Aorta (tissue), 1 donor: Measurements from ENCODE around the genes SERPINI2 and LRRC34.

DNA sequence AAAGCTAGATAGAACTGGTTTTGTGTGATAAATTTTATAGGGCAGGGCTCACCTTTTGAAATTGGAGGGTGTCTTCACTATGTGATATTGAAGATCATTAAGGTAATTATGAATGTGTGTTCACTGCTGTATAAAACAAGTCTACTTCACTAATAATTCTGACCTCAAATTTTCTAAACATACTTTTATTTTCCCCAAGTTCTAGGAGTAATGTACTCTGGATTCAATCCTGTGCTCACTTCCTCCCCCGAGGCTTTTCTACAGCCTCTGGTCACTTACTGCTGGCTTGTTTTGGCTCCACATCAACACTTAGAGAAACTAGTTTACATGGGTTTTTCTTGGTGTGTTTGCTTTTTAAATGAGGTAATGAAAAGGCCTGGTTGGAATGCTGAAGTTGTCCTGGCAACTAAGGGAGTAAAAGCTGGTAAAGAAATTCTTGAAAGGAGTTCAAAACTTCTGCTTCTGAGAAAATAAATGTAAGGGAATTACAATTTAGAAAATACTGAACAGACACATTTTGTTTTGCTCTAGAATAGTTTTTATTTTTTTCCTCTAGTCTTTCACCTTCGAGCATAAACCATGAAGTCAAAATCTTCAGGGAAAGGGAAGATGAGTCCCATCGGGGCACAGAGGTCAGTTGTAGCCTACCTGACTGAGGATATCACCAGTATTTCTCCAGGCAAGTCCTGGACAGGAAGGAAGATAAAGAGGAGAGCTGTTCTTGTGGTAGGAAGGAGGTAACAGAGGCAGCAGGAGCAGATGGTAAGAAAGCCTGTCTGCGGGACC is 44.6 kb upstream of the SPTSSB start:
- PRO-cap, result no peak

GRCh38 chr3:165206660-165207465 is 10.7 kb upstream of the SLITRK3 start:
- PRO-cap, result no peak

- PRO-cap, result no peak
Measured at GRCh38 chr3:165785782-165786529, 51.3 kb downstream of the BCHE start.

DNA sequence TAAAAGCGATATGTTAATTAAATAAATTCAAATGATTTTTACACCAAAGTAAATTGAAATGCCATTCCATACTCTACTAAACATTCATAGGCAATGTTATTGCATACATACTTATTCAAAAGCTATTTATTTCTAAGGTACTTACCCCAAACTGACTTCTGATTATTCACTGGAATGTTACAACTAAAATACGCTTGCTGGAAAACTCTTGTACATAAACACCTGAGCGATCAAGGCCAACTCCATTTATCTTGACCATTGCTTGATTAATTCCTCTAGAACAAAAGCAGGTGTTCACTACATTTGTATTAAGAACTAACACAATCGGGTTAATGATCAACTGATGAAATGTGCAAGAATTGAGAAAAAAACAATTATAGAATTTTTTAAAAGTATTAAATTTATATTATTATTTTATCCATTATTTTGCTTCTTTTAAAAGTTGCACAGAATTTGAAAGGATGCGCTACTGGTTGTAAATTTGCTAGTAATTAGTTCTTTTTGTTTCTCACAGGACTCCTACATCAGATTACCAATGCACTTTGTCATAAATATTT is at the start of gene SERPINI2:
TSS of gene SERPINI2 (minus strand) at position 185 of the 557 bp plus-strand sequence.
- PRO-cap, result no peak

DNA sequence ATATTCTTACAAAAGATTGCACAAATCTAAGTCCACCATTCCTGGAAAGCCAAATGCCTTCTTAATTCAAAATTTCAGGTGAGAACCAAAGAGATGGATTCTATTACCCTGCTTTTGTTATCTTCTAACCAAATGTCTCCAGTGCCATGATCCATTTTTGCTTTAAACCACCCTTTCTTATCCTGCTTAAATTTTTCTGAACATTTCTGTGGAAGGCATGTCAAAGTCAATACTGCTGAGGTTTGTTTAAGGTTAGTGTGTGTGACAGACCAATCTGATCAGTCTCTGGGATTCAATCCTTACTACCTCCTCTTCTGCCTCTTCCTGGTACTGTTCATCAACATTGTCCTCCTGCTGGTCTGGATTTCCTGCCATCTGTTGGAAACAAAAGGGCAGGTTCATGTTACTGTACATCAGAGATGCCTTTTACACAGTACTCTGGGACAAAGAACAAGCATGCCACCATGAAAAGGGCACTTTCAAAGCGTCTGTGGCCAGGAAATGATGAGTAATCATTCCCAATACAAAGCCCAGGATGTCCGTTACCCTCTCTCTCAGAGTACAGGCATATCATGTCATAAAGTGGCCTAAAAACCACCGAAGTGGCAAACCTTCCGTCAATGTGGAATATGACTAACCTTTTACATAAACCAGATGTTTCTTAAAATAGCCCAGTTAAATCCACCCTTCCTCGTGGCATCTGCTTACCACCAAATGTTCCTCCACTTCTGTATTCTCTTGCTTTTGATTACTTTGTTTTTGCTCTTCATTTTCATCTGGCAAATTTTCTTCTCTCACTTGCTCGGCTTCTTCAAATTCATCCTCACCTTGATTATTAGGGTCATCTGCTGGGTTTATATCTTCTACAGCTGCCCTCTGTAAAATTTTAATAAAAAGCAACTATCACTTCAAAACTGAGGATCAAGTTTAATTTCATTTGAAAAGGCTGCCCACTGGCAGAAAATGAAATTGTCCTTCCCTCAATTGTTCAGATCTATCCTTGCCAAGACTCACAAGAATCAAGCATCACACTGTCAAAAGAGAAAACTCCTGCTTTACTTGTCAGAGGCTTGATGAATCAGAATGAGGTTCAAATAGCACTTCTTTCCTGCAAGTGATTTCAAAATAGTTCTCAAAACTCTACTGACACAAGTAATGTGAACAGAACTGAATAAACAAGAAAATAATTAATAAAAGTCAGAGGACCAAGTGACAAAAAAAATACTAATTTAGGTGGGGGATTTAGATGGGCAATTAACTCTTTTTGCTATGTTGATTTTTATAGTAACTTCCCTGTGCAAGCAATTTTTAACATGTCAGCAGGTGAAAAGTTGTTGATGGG is 71.0 kb downstream of the GOLIM4 start:
- PRO-cap, result no peak

GRCh38 chr3:168096254-168096762 is 584 bp upstream of the GOLIM4 start:
- PRO-cap, result unidirectional peak, minus-strand start at chr3:168096536

DNA sequence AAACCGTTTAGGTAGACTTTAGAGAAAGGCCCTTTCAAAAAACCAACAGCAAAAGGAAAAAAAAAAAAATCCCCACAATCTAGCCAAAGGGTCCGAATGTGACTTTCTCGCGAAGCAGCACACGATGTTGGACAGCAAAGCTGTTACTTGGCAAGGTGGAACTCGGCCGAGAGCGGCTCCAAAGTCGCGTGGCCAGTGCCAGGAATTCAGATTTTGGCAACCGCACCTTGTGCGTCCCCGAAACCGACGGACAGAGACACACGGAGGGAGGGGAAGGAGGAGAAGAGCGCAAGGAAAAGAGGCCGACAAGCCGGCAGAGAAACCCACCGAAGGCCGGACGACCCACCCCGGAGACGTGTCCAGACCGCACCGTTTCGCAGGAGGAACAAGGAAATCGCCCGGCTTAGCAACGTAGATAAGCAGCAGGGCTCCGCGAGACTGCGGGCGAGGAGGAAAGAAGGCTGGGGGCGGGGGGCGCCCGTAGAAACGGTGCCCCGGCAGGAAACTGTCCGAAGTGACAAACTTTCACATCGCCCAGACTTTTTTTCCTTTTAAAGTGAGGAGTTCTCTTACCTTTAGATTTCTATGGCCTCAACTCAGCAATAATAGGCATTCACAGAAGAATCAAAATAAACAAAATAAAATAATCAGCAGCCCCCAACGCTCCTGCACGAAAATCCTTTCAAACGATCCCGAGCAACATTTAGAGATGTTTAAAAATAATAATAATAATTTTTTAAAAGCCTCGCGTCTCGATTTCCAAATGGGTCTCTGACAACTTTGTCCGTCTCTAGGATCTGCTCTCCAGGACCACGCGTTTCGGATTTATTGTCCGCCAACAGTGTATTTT is 517.1 kb downstream of the MECOM start:
- PRO-cap, result unidirectional peak, plus-strand start at position 146 of the sequence; unidirectional peak, plus-strand start at position 261 of the sequence; bidirectional peak, plus-strand start at position 483 of the sequence, minus-strand start at position 387 of the sequence

DNA sequence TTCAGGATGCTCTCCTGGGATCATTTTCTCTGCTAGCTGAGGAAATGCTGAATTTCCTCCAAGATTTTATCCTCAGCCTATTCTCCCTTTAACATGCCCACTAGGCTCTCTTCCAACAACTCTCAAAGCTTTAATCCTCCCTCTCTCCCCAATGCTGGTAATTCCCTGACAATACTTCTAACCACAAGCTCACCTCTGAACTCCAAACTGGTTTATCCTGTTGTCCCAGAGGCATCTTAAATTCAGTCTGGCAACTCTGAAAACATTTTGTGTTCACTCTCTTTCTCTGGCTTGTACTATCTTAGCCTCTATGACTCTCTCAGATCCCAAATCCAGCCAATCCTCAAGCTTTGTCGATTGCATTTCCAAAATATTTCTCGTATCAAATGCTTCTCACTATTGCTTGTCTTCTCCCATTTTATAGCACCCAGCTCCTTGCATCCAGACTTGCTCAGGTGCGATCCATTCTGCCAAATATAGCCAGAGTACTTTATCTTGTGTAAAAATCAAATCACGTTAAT is 490.2 kb downstream of the MECOM start:
- PRO-cap, result no peak

DNA sequence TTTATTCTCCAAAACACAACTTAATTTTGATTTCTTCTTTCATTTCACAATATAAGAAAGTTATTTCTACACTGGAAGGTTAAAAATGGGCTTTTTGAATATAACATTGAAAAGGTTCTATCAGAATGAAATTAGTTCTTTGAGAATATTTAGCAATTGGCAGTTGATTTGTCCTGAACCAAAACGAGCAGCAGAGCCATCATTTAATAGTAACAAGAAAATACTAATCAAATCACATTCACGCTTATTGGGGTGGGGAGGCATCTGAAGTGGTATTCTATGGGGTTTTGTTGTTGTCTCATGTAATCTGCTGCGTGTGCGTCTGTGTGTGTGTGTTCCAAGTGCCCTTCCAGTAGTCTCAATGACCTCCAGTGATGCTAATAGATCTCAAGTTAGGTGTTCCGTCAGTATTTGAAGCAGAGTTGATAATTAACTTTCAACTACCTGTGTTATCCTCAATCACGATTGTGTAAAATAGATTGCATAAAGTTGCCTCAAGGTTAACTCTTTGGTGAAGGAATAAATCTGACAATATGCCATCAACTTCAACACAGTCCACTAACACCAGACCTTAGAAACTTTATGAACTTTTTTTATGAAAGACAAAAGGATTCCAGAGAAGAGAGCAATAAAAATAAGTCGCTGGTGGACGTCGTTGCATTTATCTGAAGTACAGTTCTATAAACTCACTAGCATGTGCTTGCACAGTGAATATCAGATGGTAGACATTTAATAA is 375.0 kb downstream of the MECOM start:
- PRO-cap, result no peak

- PRO-cap, result no peak
Measured at GRCh38 chr3:169297085-169297460, 366.4 kb downstream of the MECOM start.

DNA sequence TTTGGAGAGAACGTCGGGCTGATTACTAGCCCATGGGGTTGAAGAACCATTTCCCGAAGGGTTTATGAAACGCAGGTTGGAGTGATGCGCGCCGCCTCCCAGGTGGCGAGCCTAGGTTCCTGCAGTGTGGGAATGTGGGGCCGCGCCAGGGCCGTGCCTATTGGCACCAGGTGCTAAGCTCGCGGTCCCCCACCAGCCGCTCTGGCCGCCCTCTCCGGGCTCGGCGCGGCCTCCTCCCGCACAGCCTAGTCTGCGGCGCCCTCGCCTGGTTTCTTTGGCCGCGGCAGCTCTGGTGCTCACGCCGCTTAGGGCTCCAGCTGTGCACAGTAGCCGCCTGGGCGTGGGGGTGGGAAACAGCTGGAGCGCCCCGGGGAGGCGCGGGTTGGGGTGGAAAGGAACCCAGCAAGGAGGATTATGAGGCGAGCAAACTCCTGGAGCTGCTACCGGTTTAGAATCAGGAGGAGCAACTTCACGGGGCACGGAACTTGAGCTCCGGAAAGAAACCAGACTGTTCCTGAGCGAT is 5.6 kb upstream of the MECOM start:
- PRO-cap, result no peak

DNA sequence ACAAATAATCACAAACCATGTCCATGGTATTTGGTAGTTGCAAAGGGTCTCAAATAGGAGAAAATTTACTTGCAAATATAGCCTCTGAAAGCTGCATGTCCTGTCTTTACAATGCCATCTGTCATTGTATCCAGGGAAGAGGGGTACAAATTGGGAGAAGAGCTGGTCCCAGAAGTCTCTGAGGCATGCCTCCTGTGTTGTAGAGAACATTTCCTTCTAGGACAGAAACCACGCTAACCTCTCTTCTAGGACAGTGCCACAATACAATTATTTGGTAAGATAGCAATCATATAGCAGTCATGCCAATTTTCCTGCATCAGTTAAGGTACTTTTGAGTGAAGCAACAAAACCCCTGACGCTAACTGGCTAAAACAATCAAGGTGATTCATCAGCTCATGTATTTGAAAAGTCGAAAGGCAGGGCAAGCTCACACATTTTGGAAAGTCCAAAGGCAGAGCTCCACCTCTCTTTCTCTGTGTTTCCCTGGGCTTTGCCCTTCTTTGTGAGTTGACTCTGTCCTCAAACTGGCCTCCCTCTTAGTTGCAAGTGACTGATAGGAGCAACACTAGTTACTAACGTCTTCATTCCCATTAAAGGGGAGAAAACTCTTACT is 14.7 kb downstream of the ACTRT3 start:
- PRO-cap, result no peak

DNA sequence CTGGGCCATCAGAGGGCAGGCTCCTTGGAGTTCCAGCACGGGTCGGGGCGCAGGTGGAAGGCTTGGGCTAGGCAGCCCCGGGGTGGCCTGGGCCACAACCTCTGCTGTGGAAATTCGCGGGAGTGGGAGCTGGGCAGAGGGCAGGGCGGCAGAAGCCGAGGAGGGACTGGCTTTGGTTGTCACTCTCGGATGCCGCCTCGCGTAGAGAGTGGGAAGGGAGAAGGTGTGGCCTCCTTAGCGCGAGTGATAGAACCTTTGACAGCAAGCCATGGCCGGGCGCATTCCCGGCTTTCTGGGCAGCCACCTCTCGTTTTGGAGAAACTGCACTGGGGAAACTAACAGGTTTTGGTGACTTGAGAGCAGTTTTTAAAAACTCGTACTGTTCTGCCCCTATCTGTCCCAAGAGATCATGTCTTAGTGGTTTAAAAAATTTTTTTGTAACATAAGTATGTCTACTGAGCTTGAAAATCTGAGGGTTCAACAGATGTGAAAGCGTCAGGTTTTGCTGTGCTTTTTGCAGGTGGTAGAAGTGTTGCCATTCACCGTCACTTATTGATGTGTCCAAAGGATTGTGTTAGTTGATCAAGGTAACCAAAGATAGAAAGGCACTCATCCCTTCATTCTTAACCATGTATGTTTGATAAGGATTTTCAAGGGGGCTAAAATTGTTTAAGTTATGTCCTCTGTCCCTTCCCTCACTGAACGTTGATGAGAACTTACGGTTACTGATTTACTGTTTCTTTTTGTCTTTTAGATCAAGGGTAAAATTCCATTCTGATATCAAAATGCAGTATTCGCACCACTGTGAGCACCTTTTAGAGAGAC is 527 bp downstream of the MYNN start:
- PRO-cap, result no peak

DNA sequence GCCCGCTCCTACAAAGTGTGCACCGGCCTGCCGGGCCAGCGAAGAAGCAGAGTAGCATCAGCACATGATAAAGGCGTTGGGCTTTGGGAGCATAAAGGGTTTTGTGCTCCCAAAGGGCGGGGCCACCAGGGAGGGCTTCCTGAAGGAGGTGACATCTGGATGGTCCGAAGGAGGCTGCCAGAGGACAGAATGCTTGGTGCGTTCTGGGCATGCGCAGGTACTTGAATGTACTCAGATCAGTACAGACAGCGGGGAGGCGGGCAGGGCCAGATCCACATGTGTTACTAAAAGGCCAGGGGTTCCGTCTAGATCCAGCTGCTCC is at the start of gene LRRC34:
TSS of gene LRRC34 (minus strand) at position 75 of the 322 bp plus-strand sequence.
- PRO-cap, result no peak

DNA sequence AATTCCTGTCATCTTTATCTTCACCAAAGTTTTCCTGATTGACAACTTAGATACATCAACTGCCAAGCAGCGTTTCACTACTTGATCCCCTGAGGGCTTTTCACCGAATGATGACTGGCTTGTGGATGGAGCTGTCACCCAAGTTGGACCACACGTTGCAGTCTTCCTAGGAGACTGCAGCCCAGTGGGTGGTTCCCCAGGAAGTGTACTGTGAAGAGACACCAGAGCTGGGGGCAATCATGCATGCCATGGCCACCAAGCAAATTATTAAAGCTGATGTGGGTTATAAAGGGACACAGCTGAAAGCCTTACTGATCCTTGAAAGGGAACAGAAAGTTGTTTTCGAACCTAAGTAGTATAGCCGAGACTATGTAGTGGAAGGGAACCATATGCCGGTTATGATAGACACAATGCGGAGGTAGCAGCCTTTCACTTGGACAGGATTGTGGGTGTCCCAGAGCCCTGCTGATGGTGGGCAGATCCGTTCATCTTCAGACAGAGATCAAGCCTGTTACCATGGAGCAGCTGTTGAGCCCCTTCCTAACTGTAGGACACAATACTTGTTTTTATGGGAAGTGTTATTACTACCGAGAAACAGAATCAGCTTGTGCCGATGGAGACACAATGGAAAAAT is 20.8 kb downstream of the SAMD7 start:
- PRO-cap, result no peak

- PRO-cap, result no peak
Measured at GRCh38 chr3:169966923-169967754, 532 bp downstream of the SEC62 start.

GRCh38 chr3:169976678-169977070 is 10.1 kb downstream of the SEC62 start:
- PRO-cap, result no peak

GRCh38 chr3:170007141-170007340 is 30.8 kb upstream of the GPR160 start:
- PRO-cap, result no peak

DNA sequence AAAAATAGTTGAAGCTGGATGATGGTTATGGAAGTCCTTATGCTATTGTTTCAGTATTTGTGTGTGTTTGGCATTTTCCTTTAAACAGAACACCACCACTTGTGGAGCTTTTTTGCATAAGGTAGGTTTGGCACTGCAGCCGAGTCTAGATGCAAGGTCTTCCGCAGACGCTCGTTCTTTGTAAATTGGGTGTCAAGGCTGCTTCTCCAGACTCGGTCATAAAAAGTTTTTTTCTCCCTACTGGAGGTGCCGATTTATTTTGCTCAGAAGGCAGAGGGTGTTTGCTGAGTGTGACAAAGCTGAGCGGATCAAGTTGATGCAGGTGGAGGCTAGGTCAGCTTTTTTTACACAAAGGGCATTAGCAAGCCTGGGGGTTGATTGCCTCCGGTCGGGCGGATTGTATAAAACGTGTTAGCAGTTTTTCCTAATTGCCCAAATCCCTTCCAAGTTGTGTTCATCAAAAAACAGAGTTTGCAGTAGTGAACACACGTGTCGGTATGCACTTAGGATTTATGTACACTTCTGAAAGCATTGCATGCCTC is 2.5 kb downstream of the GPR160 start:
- PRO-cap, result no peak

- PRO-cap, result no peak
Measured at GRCh38 chr3:170277935-170278264, 55.7 kb downstream of the PRKCI start.